SJSA1 (cell line): ENCODE data around the genes GABRA4, OCIAD1 and CWH43.

- RAMPAGE, long total RNA, result no peak
These were observed 19.1 kb downstream of the APBB2 start for GRCh38 chr4:41195106-41195775.

- RAMPAGE, long total RNA, result no peak
These were observed 12.2 kb downstream of the APBB2 start for GRCh38 chr4:41202193-41202560.

DNA sequence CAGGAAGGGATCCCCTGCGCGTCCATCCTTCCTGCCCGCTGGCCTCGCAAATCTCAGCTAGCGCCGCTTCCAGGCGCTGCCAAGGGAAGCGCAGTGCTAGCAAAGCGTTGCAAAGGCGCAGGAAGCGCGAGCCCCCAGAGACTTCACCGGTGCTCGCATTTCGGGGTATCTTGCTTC is 104.3 kb downstream of the UCHL1 start:
- RAMPAGE, long total RNA, result no peak

- RAMPAGE, long total RNA, result no peak
These were observed 2.0 kb upstream of the LIMCH1 start for GRCh38 chr4:41535782-41536594.

DNA sequence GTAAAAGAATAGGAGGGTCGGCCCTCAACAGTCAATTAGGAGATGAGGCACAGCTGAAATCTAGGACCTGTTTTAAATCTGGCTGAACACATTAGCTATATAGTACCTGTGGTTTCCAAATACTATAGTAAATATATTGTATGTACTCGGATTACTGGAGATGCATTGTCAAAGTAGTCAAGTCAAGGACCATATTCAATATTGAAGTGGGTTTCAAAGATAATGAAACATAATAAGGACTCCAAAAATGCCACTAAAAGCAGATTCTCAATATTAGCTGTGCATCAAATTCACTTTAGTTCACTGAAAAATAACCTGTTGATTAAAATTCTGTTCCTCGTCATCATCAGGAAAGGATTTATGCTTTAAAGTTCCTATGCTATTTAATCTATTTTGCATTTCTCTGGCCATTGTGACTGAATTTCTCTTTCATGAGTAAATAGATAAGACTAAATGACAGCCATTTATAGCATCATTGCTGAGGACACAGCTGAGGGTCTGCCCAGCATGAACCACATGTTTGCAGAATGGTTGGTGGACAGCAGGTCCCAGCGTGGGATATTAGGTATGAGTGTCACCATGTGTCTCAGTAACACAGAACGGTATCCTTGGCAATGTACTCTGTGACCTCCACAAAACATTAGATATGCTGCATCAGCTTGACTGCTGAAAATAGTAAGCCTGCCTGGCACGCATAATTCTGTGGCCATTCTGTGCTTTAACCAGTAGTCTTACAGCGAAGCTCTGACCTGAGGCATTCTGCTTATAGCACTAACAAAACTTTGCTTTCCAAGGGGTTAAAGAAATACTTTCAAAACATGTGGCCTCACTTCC is 31.8 kb downstream of the LIMCH1 start:
- RAMPAGE, long total RNA, result no peak

GRCh38 chr4:41882398-41882867 is 52.8 kb upstream of the TMEM33 start:
- RAMPAGE, long total RNA, result no peak

DNA sequence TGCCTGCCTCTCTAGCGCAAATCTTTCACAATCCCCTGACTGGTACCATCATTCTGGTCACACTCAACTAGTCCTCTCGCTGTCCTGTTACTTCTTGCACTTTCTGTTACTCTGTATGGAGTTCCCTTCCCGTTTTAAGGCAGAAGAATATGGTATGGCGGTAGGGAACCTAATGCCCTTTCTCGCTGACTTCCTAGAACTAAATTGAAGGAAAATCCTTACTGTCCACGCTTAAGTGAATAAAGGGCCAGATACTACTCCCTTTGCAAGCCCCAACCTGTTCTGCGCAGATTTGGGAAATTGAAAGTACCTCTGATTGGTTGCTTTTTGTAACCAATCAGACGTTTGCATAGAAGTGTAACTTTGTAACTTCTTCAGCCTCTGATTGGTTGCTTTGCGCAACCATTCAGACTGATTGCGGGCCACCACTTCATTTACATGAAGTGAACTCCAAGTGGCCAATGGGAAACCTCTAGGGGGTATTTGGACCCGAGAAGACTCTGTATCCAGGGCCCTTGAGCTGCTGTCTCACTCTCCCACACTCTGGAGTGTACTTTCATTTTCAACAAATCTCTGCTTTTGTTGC is 1.2 kb upstream of the TMEM33 start:
- RAMPAGE, long total RNA, result no peak

GRCh38 chr4:42671928-42672201 is 15.0 kb upstream of the ATP8A1 start:
- RAMPAGE, long total RNA, result no peak

- RAMPAGE, long total RNA, result no peak
These were observed 190.0 kb upstream of the GNPDA2 start for GRCh38 chr4:44916310-44916815.

- RAMPAGE, long total RNA, result no peak
These were observed 535 bp upstream of the GABRA2 start for GRCh38 chr4:46390409-46390916.

GRCh38 chr4:46993287-46994089 is at the start of gene GABRA4:
Gene GABRA4 (minus strand): TSS chr4:46993581.
- RAMPAGE, long total RNA, result no peak

GRCh38 chr4:47032120-47032545 is 766 bp downstream of the GABRB1 start:
- RAMPAGE, long total RNA, result no peak

GRCh38 chr4:47486187-47486789 is 1.2 kb downstream of the ATP10D start:
- RAMPAGE, long total RNA, result no peak

DNA sequence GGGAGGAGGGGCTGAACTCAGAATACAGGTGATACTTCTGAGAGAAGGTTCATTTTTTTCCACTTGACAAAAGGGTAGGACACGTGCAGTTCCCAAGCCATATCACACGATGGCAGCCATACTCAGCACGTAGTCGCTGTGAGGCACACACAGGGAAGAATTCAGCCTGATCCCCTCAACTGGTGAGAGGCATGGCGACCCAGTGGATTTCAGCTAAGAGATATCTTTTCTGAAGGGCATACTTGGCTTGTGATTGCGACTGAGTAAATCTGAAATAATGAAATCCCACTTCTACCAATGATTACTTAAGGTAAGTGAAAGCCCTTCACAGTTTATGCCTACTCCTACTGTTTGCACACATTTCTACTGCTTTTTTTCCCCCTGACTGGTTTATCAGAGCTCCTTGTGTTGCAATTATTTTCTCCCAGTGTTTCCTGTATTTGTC is 133.1 kb downstream of the CORIN start:
- RAMPAGE, long total RNA, result no peak

DNA sequence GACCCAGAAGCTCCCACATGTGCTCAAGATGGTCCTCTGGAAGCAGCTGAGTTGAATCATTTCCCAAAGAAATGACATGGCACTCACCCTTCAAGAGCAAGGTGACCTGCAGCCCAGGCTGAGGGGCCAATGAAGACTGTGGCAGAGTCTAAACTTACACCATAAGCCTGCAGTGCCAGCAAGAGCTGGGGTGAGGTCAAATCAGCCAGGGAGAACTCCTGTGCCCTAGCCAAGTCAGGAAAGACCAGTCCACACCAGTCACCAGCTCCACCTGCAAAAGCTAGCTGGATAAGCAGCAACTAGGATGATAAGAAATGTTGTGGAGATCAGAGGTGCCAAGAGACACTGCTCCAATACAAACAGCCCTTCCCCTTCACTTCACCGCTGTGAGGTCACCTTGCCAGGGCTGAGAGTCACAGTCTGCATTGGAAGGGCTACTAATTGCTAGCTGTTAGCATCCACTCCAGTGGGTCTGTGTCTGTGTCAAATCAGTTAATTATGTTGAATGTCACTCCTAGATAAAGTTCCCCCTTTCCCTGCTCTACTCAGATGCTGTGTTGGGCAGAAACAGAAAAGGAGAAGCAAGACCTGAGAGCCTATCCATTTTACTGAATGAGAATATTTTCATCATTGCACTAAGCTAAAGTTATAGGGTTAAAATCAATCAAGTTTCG is 31.4 kb downstream of the NIPAL1 start:
- RAMPAGE, long total RNA, result no peak

DNA sequence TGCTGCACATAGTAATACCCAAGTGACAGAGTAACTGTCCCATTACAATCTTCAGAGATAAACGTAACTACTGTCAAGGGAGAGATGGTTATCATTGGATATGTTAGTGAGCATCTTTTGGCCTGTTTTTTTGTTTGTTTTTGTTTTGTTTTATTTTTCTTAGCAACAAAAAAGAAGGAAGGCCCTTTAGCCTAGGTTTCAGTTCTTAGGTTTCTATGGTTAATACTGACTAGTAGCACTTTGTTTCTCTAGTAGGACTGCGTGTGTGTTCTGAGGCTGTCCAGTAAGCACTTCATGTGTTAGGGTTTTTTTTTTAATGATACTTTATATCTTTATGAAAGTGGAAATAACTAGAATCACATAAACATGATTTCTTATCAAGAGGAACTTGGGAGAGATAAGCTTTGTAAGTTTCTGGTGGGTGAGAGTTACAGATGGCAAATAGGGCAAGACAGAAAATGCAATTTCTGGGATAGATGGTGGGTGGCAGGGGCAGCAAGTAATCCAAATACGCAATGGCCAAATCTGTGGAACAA is 59.5 kb upstream of the TXK start:
- RAMPAGE, long total RNA, result no peak

GRCh38 chr4:48379521-48380033 is 38.2 kb downstream of the SLAIN2 start:
- RAMPAGE, long total RNA, result no peak

- RAMPAGE, long total RNA, result no peak
These were observed 24.9 kb downstream of the FRYL start for GRCh38 chr4:48755092-48755599.

- RAMPAGE, long total RNA, result start-site peak on the plus strand at chr4:48831088-48831225, 272 and 79 reads in 2 replicates
These were observed at the start of gene OCIAD1 for GRCh38 chr4:48830703-48831720. Gene OCIAD1 (plus strand): TSS chr4:48831088.

GRCh38 chr4:48985860-48986843 is at the start of gene CWH43:
Gene CWH43 (plus strand): TSS chr4:48986275.
- RAMPAGE, long total RNA, result no peak